ENCODE measurements around a stretch of chr14.

GRCh38 chr14:33949199-33949935 lies 1.5 kb downstream of the EGLN3 start:
- PRO-cap: no peak

DNA sequence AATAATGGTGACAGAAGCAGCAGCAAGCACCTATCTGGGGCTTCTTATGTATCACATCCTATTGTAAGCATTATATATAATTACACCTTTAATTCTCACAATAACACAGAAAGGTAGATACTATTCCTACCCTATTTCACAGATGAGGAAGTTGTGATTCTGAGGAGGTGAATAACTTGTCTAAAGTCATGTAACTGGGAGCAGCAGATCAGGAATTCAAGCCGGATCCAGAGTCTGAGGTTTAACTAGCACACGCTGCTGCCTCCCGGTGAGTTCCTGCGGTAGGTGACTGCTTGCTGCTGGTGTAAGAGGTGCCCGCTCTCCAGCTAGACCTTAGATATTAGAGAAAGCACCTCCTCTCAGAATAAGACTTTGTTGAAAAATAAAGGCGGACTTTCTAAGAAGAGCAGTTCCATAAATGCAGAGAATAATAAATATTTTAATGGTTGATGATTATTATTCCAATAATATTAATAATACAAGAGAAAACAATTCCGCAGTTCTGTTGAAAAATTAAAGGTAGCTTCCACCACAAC lies 72.9 kb upstream of the EGLN3 start:
- PRO-cap: no peak

DNA sequence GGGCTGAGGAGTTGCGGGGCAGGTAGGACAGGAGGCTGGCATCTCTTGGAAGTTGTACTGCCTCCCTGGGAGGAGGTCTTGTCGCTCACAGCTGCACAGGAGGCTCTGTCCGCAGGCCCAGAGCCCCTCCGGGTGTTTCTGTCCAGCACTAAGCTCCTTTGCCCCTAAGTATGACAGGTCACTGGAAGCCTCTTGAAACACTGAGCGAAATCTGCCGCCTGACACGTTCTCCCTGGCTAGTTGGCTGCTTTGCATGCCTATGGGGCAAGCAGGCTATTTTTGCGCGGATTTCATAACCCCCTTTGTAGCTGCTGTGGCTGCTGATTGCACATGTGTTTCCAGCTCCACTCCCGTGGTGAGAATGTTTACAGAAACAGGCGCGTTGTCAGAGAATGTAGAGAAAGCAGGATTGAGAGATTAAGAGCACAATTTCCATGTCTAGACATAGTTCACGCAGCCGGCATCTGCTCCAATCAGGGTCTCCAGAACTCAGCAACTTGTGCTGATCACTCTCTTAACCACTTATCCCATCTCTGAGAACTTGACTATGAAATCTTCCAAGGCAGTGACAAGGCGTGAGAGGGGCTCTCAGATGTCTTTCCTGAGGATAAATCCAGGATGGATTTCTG lies 180.2 kb upstream of the EGLN3 start:
- PRO-cap: no peak

DNA sequence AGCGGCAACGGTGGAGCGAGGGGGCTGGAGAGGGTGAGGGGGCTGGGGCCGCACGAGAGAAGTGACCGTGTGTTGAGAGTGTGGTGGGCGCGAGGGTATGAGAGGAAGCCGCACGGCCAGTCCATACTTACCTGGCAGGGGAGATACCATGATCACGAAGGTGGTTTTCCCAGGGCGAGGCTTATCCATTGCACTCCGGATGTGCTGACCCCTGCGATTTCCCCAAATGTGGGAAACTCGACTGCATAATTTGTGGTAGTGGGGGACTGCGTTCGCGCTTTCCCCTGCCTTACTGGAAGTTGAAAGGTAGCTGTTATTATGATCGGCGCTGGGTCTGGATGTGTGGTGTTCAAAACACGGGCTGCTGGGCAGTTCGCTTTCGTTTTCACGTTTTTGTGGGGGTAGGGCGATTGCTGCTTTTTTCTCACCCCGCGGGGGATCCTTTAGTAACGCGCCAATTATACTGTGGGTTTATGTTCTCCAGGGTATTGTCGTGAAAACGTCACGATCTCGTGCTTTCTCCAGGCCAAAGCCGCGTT lies 7.2 kb upstream of the EAPP start:
- PRO-cap: no peak

- PRO-cap: no peak
Measured at GRCh38 chr14:34592801-34593201, 37.1 kb downstream of the SNX6 start.

DNA sequence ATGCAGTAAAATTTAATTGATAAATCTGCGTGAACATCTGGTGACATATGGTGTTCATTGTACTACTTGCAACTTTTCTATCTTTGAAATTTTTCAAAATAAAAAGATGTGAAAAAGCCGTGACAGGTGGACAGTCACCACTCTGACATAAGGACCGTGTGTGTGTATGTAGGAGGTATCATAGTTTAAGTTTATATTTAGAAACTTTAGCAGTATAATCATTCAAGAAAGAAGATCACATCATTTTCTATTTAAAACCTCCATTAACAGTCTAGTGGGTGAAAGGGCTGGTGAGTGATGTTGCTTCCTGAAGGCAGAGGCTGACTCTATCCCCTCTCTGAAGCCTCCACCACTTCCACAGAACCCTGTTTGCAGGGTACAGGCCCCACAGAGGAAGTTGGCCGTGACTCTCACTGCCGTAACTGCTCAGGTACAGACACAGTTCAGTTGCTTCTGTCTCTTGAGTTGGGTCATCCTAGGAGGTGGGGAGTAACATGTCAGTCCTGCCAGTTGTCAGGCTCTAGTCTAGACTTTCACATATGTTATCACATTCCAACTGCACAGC lies 31.7 kb downstream of the CFL2 start:
- PRO-cap: no peak

DNA sequence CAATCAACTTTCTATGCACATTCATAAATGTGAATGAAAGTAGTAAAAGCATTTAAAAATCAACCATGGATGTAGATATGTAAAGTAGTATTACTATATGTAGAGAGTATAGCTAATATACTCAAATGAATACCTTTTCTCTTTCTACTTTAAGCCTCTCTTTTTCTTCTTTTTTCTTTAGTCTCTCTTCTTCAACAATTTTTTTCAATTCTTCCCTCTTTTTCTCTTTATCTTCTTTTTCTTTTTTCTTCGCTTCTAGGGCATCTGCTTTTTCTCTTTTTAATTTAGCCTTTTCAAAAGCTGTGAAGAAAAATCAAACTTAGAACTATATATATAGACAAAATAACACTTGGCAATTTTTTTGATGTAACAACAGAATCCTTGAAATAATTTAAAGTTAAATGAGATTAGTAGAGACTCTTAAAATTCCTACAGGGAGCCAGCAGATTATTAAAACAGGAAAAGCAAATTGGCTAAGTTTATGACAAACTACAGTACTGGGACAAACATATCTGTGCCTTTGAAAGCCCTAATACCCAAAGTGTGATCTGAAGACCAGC lies 75.0 kb downstream of the BAZ1A start:
- PRO-cap: no peak

- PRO-cap: no peak
Measured at GRCh38 chr14:34999395-34999804, 16.6 kb downstream of the SRP54 start.

DNA sequence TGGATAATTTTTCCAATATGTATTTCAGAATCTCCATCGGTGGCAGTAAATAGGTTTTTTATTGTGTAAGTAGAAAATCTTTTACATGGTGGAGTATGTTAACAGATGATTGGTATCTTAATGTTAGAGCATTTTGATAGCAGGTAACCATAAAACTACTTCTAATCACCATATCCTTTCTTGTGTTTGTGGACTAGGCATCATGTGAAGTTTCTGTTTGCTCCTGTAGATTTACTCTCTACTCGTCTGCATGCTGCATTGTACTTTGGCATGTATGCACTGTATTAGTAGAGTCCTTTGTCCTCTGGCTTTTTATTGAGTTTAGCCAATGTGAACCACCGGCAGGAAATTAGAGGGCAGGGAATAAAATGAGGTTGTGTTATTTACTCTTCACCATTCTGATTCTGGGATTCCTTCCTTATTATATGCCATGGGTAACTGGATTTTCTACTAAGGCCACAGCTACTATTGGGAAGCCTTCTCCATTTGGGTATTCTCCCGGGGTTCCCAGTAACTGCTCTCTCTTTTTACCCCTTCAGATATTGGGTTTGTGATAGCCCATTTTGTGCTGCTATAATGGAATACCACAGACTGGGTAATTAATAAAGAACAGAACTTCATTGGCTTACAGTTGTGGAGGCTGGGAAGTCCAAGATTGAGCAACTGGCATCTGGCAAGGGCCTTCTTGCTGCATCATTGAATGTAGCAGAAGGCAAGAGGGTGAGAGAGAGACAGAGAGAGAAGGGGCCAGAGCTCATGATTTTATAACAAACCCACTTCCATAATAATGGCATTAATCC lies 22.3 kb downstream of the FAM177A1 start:
- PRO-cap: no peak

GRCh38 chr14:35121024-35121461 lies 747 bp downstream of the PPP2R3C start:
- PRO-cap: no peak

DNA sequence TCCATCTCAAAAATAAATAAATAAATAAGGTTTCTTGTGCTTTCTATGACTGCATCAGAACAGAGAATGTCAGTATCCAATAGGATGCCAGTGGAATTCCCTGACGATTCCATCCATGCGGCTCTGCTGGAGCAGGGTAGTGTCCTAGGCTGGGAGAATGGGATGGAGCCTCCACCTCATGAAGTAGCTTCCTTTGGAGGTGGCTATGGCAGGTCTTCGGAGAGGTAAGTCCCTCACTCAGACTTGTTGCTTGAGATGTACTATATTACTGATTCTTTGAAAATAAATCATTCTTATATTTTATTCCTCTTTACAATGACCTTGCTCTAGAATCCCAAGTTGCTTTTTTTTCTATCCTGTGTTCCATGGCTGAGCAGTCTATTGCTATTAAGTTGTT lies 13.7 kb upstream of the PSMA6 start:
- PRO-cap: no peak

DNA sequence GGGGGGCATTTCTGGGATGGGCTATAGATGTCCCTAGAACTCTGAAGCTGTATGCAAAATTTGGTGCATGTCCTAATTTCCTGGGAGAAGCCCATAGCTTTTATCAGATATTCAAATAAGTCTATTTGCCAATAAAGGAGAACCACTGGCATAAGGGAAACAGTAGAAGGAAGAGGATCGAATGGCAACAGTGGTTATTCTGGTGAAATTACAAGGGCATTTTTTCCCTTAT lies 34.2 kb downstream of the PSMA6 start:
- PRO-cap: no peak

GRCh38 chr14:35365500-35366081 lies 39.0 kb downstream of the NFKBIA start:
- PRO-cap: bidirectional peak, plus-strand start at chr14:35365748, minus-strand start at chr14:35365625

DNA sequence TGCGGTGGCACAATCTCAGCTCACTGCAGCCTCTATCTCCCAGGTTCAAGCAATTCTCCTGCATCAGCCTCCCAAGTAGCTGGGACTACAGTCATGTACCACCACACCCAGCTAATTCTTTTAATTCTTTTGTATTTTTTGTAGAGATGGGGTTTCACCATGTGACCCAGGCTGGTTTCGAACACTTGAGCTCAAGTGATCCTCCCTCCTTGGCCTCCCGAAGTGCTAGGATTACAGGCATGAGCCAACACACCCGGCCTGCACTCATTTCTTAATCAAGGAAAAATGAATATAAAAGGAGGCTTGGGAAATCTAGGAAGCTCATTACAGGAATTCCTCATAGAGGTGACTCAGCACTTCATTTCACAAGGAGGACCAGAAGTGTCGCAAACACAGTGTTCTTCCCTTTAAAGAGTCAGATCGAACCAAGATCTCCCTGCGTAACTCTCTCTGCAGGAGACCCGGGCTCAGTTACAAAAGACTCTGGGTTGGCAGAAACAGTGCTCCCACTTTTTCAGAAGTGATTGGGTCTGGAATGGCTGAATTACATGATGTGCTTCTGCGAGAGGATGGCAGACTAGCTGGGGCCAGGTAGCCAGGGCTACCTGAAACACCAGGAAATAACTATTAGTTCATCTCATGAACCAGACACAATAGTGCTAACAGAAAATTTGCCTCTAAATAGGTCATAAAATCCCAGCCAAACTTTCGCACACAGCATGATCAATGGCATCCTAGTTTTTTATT lies 30.2 kb downstream of the NFKBIA start:
- PRO-cap: no peak

DNA sequence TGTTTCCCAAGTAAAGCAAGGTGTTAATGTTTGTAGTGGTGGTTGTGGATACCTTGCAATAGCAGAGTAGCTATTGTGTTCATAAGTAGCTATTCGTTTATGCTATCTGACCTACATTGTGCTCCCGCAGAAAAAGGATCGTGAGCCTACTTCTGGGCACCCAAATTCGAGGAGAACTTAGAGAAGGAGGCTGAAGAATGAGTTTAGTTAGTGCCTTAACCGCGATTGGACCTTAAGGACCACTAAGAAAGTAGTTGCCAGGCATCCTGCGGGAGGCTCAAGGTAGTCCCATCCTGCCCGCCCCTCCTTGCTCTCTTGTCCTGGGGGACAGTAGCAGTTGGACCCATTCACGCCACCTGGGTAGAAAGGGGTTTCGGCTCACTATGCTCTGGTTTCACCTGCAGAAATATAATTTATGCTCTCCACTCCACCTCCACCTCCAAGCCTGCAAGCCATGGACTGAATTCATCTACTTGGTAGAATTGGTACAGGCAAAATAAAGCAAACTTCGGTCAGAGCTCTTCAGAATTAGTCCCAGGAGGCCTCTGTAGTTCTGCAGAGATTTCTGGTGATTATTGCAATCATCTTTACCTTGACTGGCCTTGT lies 1.1 kb upstream of the NFKBIA start:
- PRO-cap: no peak

DNA sequence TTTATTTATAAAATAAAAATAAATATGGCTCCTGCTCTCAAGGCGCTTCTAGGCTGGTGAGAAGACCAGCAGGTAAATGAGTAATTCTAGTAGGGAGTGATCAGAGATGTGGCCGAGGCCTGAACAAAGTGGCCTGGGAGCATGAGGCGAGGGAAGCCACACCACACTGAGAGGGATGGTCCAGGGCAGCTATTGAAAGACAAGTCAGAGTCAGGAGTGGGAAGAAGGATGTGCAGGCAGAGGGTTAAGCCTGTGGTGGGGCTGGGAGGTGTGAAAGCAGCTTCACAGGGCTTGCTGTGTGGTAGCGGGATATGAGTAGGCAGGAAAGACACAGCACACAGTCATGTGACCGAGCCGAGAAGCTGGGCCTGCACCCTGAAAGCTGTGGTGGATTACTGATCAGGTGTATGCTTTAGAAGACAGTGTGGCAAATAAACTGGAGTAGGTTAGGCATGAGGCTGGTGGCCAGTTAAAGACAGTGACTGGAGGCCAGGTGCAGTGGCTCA lies 12.2 kb upstream of the NFKBIA start:
- PRO-cap: bidirectional peak, plus-strand start at position 395 of the sequence, minus-strand start at position 218 of the sequence

DNA sequence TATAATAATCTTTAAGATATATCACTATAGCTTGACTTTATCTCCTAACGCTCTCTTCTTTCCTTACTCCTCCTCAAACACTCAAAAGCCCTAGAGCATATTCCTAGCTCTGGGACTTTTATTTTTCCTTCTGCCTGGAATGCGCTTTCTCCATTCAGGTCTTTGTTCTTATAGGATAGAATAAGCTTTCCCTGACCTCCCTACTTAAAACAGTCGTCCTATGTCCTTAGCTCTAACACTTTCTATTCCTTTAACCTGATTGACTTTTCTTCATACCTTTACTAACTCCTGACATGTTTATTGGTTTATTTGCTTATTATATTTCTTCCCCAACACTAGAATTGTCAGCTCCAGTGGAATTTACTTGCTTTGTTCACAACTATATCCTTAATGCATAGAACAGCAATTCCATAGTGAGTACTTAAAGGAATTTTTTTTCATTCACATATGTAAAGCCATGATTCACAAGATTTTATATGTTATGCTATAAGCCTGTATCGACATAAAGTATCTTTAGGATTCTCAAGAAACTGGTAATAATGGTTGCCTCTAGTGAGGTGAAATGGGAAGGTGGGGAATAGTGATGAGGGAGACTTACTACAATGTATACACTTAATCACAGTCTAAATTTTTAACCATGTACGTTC lies 91.1 kb downstream of the RALGAPA1 start:
- PRO-cap: no peak

DNA sequence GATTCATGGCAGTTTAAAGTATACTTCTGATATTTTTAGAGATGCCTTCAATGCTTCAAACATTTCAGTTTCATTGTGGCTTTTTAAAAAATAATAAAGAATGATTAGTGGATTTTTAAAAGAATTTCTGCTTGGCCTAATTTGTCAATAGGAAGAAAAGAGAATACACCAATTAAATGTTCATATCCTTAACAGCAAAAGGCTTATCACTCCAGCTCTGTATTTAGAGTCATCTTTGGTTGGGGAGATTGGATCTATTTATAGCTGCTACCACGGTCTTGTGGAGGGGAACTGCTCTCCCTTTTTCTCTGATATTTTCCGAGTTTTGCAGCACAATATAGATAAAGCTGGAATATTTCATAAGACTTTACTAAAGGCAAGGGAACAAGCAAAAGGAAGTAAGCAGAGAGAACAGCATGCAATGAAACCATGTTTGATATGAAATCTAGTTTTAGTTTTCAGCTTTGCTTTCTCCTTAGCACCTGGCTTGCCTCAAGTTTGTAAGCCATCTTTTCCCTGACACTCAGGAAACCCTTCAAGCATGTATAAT lies 35.1 kb downstream of the BRMS1L start:
- PRO-cap: no peak

GRCh38 chr14:36124837-36125083 lies 195.7 kb downstream of the MBIP start:
- PRO-cap: no peak

DNA sequence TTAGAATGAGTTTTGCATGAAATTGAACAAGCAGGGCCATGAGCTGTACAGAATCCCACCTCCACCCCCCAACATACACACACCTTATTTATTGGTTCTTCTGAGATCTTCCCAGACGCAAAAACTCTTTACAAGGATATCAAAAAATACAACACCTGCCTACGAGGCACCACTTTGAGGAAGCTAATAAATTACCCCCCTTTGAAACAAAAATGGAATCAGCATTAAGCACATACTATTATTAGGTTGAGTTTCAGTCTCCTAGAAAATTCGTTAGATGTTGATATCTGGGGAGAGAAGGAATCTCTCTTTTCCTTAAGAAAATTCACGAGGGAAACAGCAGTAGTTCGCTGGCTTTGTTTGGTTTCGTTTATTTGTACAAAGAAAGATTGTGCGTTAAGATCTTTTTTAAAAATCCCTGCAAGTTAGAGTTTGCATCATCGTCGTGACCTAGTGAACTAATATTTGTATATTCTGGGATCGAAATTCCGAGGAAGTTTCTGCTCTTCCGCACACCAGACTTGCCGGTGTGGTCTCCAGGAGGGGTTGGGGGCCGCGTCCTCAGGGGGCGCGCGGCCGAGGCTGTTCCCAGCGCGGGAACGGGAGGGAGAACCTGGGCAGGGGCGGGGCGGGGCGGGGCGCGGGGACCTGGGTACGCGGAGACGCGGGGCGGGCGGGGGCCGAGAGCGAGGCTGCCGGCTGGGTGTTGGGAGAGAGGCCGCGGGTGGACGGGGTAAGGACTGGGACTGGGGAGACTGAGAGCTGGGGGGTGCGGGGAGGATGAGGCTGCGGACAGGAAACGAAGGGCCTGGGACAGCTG lies 12.1 kb downstream of the NKX2-1 start:
- PRO-cap: no peak